Choroid plexus epithelial cell (primary cell): ENCODE measurements around the genes MNX1 and UBE3C.

- RRBS, result 58% methylated on average over 14 of the region's 49 CpGs
Observed at GRCh38 chr7:156948641-156949289, 747 bp upstream of the NOM1 start.

DNA sequence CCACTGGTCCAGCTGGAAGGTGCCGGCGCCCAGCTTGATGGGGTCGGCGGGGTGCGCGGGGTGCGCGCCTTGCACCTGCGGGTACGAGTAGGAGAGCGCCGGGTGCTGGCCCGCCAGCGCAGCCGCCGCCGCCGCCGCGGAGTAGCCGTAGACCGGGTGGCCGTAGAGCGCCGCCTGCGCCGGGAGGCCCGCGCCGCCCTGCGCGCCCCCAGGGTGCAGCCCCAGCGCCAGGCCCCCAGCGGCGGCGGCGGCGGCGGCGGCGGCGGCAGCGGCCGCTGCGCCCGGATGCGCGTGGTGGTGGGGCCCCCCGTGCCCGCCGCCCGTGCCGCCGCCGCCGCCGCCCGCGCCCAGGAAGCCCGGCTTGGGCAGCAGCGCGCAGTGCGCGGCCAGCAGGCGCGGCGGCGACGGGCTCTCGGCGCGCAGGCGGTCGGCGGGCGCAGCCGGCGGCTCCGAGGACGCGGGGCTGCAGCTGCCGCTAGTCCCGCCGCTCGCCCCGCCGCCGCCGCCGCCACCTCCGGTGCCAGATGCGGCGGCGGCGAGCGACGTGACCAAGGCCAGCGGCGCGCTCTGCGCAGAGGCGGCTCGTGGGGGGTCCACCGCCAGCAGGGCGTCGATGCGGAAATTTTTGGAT is 636 bp downstream of the MNX1 start:
- RRBS, result 2% methylated on average over 60 of the region's 107 CpGs

GRCh38 chr7:157010343-157010960 is at the start of gene MNX1:
MNX1 (minus strand) TSS chr7:157010663.
- RRBS, result 1% methylated on average over 47 of the region's 85 CpGs

DNA sequence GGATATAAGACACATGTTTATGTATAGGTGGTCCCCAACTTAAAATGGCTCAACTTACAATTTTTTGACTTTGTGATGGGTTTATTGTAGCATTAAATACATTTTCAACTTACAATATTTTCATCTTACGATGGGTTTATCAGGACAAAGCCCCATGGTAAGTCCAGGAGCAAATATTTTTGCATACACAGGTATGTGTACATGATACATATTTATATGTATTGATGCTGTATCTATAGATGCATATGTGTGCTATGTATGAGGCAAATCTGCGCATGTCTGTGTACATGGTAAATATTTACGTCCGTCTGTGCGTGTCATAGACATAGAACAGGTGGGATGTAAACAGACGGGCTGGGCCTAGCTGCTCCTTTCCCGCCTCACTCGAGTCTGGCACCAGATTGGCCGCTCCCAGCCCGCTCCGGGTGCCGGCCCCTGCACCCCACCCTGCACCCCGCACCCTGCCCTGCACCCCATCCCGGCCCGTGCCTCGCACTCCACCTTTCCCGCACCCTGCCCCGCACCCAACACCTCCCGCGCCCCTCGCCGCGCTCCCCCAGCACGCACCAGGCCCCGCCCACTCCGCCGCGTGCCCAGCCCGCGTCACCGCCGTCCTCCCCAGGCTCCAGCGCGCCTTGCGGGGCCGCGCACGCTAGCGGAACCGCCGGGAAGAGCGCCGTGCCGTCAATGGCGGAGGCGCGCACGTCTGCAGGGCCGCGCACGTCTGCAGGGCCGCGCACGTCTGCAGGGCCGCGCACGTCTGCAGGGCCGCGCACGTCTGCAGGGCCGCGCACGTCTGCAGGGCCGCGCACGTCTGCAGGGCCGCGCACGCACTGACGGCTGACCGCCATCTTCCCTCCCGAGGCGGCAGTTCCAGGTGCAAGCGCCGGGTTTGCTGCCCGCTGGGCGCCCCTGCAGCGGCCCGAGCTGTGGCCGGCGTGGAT is at the start of gene UBE3C:
Gene UBE3C (plus strand): TSS at position 827 of the 944 bp plus-strand sequence.
- RRBS, result 3% methylated on average over 10 of the region's 81 CpGs

DNA sequence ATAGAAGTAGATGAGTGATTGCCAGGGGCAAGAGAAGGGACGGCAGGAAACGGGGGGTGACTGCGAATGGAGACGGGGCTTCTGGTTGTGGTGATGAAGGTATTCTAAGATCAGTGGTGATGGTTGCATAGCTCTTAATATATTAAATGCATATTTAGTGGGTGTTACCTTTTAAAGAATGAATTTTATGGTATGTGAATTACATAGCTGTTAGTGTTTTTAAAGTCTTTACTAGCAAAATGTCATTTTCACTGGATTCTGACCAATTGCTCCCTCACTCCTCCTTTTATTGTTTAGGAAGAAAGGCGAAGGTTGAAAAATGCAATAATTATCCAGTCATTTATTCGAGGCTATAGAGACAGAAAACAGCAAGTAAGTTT is 30.0 kb downstream of the UBE3C start:
- RRBS, result no CpG with 5 or more reads among the region's 6 CpGs

- RRBS, result no CpG with 5 or more reads among the region's 3 CpGs
Observed at GRCh38 chr7:157239696-157240012, 97.2 kb upstream of the DNAJB6 start.

GRCh38 chr7:157263831-157264499 is 72.8 kb upstream of the DNAJB6 start:
- RRBS, result no CpG with 5 or more reads among the region's 9 CpGs

GRCh38 chr7:157267388-157268435 is 69.1 kb upstream of the DNAJB6 start:
- RRBS, result no CpG with 5 or more reads among the region's 22 CpGs

DNA sequence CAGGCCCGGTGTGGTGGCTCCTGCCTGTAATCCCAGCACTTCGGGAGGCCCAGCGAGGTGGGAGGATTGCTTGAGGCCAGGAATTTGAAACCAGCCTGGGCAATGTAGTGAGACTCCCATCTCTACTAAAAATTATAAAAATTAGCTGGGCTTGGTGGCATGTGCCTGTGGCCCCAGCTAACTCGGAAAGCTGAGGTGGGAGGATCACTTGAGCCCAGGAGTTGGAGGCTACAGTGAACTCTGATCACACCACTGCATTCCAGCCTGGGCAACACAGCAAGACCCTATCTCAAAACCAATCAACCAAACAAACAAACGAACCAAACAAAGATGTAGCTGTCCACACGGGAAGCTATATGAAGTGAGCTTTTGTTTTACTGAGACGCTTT is 51.0 kb upstream of the DNAJB6 start:
- RRBS, result no CpG with 5 or more reads among the region's 7 CpGs

DNA sequence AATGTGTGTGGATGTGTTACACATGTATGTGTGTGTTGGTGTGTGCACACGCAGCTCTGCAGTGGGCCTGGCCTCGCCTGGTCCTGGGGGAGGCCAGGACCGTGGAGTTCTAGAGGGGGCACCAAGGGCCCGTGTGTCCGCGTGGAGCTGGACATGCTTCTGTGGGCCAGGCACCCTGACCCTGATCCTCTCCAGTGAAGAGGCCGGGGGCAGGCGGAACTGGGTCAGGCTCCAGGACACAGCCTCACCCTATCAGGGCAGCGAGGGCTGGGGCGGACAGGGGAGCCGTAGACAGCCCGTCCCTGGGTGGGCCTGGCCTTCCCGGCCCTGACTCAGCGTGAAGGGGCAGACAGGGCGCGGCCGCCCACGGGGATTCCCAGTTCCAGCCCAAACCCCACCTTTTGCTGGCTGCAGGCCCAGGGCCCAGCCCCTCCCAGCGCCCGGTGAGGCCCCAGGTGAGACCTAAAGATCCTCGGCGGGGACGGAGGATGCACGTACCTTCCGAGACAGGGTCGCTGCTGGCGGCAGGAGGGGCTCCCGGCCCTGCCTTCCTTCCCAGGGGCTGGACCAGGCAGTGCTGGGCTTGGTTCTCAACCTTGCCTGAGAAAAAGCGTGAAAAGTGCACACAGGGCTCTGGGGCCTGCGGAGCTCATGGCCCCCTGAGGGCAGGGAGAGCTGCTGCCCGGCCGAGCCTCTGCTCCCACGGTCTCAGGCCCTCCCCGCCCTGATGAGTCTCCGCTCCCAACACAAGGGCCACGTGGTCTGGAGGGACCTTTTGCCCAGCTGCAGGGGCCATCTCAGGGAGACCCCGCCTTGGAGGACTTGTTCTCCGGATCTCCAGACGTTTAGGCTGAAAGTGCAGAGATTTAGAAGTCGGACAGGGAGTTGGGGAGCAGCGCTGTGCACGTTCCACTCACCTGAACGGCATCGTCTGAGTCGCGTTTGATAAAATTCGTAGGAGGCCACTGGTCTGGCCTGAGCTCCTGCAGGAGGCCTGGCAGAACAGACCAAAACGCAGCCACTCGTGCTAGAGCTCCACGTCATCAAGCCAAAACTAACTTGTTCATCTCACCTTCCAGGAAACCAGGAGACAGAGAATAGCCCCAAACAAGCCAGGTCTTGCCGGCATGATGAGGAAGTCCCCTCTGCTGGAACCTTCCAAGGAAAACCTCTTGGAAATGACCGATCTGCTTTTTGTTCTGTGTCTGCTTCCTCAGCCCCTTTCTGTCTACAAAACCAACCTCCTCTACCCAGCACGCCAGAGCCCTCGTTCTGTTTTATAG is 43.8 kb upstream of the DNAJB6 start:
- RRBS, result 40% methylated on average over 7 of the region's 54 CpGs

DNA sequence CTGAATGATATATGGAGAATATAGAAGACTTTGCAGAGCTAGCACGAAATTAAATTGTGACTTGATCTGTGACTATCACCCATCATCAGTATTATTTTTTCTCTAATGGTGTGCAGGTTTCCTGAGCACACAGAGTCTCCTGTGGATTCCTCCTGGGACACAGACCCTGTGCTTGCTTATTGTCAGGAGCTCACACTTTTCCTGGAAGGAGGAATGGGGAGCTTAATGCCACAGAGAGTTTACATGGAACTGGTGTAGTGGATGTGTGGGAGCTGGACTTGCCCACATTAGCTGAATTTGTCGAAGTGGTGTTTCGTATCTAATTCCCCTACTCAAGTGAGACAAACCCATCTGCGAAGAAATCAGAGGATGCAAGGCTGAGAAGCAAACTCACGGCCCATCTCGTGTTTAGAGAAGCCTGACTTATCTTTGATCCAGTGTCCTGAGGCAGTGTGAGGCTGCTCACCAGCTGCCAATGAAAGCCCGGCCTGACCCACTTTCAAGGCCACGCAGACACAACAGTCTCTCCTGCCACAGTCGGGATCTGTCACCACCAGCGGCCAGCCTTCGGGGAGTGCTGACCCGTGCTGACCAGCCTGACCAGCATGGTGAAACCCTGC is 7.6 kb upstream of the DNAJB6 start:
- RRBS, result no CpG with 5 or more reads among the region's 12 CpGs

DNA sequence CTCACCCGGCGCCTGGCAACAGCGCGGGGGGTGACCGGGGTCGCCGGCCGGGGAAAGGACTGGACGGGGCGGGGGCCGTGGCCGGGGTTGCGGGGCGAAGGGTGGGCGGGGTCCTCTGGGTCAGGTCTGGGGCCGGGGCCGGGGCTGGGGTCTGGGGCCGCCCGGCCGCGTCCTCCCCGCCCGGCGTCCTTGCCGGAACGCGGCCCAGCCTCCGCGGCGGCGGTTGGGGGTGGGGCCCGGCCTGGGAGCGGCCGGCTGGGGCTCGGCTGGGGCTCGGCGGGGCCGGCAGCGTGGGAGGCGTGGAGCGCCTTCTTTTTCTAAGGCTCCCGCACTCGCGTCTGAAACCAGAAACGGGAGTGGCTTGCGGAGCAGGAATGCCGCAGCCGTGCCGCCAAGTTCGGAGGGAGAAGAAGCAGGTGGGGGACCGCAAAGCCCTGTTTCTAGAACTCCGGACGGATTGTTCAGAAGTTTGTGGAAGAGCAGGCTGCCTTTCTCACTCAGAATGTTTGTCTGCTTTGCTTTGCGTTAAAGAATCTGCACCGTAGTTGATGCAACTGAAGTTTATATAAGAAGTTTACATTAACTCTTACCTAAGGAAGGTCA is 510 bp downstream of the DNAJB6 start:
- RRBS, result 3% methylated on average over 13 of the region's 55 CpGs

DNA sequence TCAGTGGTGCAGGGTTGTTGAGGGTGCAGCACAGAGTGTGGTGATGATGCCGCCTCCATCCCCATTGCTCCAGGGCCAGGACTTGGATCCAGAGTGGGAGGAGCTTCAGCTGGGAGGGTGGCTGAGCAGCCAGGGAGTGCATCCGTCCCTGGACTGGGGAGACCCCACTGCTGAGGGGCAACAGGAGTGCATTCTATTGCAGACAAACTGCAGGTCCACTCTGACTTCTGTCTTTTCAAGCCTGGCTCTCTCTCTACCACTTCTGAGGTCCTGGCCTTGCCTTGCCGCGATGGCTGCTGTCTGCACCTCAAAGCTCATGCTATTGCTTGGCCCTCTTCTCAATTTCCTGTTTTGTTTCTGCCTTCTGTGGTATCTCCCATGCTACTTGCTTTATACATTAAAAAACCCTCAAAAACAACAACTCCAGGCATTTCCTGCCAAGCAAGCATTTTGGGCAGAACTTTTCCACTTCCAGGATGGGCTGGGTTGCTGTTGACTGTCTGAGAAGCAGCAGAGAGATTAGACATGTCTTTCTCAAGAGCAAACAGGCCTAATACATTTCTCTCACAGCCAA is 134.8 kb downstream of the DNAJB6 start:
- RRBS, result no CpG with 5 or more reads among the region's 4 CpGs

DNA sequence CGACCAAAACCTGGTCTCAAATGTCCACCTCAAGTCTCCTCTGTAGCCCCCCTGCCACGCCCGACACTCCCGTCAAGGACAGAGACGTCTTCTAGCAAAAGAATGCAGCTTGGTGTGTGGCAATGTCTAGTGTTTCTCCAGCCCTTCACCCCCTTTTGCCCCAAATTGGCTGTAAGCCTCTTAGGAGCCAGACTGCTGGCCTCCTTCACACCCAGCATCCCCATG is 305.1 kb downstream of the DNAJB6 start:
- RRBS, result no CpG with 5 or more reads among the region's 5 CpGs

GRCh38 chr7:157853763-157854049 is 516.9 kb downstream of the DNAJB6 start:
- RRBS, result no CpG with 5 or more reads among the region's 14 CpGs

DNA sequence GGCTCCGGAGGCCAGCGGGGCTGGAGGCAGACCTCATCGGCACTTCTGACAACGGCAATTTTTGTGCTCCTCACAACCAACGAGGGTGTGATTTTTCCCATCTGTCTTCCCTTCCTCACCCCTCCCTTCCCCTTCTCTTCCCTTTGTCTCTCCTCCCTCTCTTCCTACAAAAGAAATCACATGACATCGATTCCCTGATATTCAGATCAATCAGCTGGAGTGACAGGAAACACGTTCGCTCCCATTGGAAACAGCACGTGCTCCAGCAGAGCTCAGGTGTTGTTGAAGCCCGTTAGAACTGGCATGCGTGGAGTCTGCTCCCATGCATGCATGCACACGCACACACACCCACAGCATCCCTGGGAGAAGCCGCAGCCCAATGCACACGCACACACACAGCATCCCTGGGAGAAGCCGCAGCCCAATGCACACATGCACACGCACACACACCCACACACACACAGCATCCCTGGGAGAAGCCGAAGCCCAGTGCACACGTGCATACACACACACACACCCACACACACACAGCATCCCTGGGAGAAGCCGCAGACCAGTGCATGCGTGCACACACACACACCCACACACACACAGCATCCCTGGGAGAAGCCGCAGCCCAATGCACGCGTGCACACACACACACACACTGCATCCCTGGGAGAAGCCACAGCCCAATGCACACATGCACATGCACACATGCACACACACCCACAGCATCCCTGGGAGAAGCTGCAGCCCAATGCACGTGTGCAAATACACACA is 222.2 kb downstream of the PTPRN2 start:
- RRBS, result no CpG with 5 or more reads among the region's 24 CpGs

DNA sequence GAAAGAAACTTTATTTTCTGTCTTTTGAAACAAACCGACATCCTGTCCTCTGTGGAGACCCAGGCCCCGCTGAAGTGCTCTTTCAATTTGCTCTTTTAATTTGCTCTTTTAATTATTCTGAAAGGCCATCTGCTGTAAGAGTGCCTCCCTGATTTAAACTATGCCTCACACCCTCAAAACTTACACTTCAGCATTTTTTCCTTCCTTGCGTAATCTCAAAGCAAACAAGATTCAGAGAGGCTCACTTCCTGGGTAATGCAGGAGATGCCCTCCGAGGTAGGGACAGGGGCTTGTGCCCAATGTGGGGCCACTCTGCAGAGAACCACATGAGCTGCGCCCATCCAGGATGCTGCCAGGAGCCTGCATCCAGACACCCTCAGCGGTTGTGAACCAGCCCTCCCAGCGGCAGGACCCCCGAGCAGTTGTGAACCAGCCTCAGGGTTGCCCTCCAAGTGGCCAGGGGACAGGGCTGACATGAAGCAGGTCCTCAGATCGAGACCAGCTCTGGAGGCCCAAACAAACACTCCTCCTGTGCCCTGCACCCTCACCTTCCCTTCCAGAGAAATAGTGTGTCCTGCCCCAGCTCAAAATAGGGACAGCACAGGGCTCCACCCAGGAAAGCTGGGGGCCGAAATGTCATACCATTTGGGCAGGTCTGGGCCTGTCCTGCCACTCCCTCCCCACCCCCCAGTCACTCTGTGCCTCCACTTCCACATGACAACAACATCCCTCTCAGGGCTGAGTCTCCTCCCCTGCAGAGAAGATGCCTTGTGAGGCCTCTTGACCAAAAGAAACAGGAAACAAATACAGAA is 190.4 kb downstream of the PTPRN2 start:
- RRBS, result no CpG with 5 or more reads among the region's 10 CpGs

- RRBS, result 83% methylated on average over 4 of the region's 12 CpGs
Observed at GRCh38 chr7:158402962-158403575, 184.6 kb downstream of the PTPRN2 start.

GRCh38 chr7:158484625-158485396 is 102.8 kb downstream of the PTPRN2 start:
- RRBS, result no CpG with 5 or more reads among the region's 51 CpGs

DNA sequence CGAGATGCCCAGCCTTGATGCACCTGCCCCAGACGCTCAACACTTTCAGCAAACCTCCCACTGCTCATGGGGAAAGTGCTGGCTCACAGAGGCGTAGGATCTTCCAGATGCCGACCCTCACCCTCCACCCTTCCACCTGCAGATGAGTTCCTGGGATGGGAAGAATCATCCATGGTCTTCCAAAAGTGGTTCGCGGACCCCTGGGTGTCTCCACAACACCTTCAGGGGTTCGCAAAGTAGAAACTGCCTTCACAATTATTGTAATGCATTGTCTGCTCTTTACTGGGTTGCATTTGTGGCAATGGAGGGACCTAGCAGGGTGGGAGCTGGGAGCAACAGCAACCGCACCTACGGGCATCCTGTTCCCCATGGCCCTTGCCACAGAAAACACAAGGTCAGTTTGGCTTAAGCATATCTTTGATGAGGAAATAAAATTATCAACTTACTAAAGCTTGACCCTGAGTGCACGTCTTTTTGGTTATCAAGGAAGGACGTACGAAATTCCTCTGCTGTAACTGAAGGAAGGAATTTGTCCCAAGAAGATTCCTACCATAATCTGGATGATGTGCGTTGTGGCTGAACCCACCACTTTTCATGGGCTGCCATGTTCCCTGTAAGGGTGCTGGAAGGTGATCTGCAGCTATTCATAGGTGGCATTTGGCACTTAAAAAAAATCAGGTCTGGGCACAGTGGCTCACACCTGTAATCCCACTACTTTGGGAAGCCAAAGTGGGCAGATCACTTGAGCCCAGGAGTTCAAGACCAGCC is 19.9 kb upstream of the PTPRN2 start:
- RRBS, result no CpG with 5 or more reads among the region's 13 CpGs